Testis (tissue), 5 donors: ENCODE results near the gene LRP1B.

GRCh38 chr2:135938071-135938768, 47.2 kb downstream of the DARS1 start:
- PRO-cap, 3 experiments: no peak in any of the 3 experiments
- RAMPAGE, long total RNA, 2 experiments: no peak in any of the 2 experiments
- RRBS: no CpG with 5 or more reads among the region's 9 CpGs

DNA sequence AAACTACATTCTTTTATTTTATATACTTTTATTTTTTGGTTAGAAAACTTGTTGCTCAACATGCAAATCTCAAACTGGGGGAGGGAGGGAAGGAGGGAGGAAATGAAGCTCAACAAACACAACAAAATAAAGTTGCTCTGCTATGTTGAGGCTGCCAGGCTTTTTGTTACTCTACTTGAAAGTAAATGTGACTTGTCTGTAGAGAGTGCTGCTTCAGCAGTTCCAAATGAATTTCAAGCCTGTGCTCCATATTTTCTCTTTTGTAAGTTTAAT, 24.5 kb downstream of the DARS1 start:
- PRO-cap, 3 experiments: no peak in any of the 3 experiments
- RAMPAGE, long total RNA, 2 experiments: no peak in any of the 2 experiments

GRCh38 chr2:136139512-136140013, 21.6 kb upstream of the CXCR4 start:
- PRO-cap, 3 experiments: no peak in any of the 3 experiments
- RAMPAGE, long total RNA, 2 experiments: no peak in any of the 2 experiments
- RRBS: no CpG with 5 or more reads among the region's 3 CpGs

GRCh38 chr2:136207061-136207703, 89.2 kb upstream of the CXCR4 start:
- PRO-cap, 3 experiments: no peak in any of the 3 experiments
- RAMPAGE, long total RNA, 2 experiments: no peak in any of the 2 experiments
- RRBS: no CpG with 5 or more reads among the region's 6 CpGs

GRCh38 chr2:138274541-138274960, 227.0 kb upstream of the SPOPL start:
- PRO-cap, 3 experiments: no peak in any of the 3 experiments
- RAMPAGE, long total RNA, 2 experiments: no peak in any of the 2 experiments
- RRBS: no CpG with 5 or more reads among the region's 2 CpGs

GRCh38 chr2:138282111-138282527, 219.5 kb upstream of the SPOPL start:
- PRO-cap, 3 experiments: no peak in any of the 3 experiments
- RAMPAGE, long total RNA, 2 experiments: no peak in any of the 2 experiments
- RRBS: no CpG with 5 or more reads among the region's 3 CpGs

DNA sequence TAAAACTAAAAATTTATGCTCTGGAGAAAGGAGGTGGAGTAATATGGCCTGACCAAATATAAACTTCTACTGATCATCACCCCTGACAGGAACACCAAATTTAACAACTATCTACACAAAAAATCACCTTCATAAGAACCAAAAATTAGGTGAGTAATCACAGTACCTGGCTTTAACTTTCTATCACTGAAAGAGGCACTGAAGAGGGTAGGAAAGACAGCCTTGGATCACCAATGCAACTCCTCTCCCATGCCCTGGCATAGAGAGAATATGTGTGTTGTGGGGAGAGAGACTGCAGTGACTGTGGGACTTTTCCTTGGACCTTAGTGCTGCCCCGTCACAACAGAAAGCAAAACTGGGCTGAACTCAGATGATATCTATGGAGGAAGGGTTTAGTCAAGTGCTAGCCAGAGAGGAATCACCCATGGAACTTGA, 106.1 kb upstream of the SPOPL start:
- PRO-cap, 3 experiments: no peak in any of the 3 experiments
- RAMPAGE, long total RNA, 2 experiments: no peak in any of the 2 experiments
- RRBS: no CpG with 5 or more reads among the region's 1 CpG

- PRO-cap, 3 experiments: peak in 3 of 3 experiments; most common plus-strand start chr2:139410957 (in 2)
- RAMPAGE, long total RNA, 2 experiments: start-site peak on the plus strand in 1 of 2 experiments, at chr2:139410929-139410957 at its widest, 153 reads per replicate
- RRBS: 24% methylated on average over 8 of the region's 45 CpGs
Measured at GRCh38 chr2:139410425-139411287, 630.5 kb upstream of the NXPH2 start.

GRCh38 chr2:142130064-142131250, at the start of gene LRP1B:
TSS of gene LRP1B (minus strand) at chr2:142131016.
- PRO-cap, 3 experiments: no peak in any of the 3 experiments
- RAMPAGE, long total RNA, 2 experiments: start-site peak on the minus strand in 2 of 2 experiments, at chr2:142130723-142131534 at its widest, 5 to 7 reads per replicate
- RRBS: under 1% methylated on average over 12 of the region's 83 CpGs

DNA sequence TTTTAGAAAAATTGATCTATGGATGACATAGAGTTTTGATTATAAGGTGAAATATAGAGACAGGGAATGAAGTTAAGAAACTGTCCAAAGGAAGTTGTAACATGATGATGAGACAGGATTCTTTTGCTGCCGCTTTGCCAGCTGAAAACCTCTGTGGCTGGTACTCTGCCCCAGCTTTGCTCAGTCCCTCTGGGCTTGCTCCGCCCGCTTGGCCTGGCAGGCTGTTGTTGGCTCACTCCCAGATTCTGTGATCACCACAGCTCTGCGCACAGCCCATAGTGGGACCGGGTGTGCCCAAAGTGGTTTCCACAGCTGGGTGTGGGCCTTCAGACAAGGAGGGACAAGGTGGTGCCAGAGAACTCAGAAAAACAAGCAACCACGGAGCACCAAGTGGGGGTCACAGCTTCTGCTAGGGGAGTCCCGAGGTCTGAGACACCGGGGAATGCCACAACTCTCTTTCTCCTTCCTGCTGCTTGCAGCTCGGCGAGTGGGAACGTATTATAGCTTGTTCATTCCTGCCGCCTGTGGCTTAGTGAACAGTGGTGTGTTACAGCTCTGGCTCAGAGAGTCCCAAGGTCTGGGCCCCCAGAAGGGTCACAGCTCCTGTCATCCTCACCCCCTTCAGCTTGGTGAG, 9.2 kb upstream of the KYNU start:
- PRO-cap, 3 experiments: no peak in any of the 3 experiments
- RAMPAGE, long total RNA, 2 experiments: no peak in any of the 2 experiments
- RRBS: no CpG with 5 or more reads among the region's 12 CpGs

GRCh38 chr2:143070820-143071200, 58.4 kb upstream of the ARHGAP15 start:
- PRO-cap, 3 experiments: no peak in any of the 3 experiments
- RAMPAGE, long total RNA, 2 experiments: no peak in any of the 2 experiments
- RRBS: no CpG with 5 or more reads among the region's 1 CpG

GRCh38 chr2:143718649-143719215, 589.5 kb downstream of the ARHGAP15 start:
- PRO-cap, 3 experiments: no peak in any of the 3 experiments
- RAMPAGE, long total RNA, 2 experiments: no peak in any of the 2 experiments
- RRBS: no CpG with 5 or more reads among the region's 3 CpGs

- PRO-cap, 3 experiments: no peak in any of the 3 experiments
- RAMPAGE, long total RNA, 2 experiments: no peak in any of the 2 experiments
- RRBS: no CpG with 5 or more reads among the region's 5 CpGs
Measured at GRCh38 chr2:143935433-143935738, 396.9 kb downstream of the GTDC1 start.

DNA sequence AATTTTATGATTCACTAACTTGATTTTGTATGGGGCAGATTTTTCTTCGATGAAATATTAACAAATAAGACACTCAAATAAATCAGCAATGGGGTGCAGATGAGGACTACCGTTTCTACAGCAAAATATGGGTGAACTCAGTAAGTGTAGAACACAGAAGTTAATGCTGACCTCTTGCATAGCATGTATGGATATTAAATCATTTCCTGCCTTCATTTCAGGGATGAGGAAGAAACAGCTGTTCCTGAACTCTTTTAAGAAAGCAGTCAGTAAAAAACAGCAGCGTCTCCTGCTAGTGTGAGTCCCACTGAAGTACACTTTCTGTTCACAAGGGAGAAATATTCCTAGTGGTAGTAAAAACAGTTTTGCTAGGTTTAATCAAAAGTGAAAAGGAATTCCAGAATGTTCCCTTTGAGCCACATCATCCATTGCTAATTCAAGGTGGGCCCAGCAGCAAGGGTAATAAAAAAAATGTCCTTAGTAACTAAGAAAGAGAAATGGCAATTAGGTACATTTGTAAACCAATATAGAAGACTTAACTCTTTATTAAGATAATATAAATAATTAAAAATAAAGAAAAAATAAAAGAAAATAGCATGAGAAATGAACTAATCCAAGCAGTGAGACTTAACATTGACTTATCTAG, 191.3 kb downstream of the GTDC1 start:
- PRO-cap, 3 experiments: no peak in any of the 3 experiments
- RAMPAGE, long total RNA, 2 experiments: no peak in any of the 2 experiments
- RRBS: no CpG with 5 or more reads among the region's 3 CpGs

DNA sequence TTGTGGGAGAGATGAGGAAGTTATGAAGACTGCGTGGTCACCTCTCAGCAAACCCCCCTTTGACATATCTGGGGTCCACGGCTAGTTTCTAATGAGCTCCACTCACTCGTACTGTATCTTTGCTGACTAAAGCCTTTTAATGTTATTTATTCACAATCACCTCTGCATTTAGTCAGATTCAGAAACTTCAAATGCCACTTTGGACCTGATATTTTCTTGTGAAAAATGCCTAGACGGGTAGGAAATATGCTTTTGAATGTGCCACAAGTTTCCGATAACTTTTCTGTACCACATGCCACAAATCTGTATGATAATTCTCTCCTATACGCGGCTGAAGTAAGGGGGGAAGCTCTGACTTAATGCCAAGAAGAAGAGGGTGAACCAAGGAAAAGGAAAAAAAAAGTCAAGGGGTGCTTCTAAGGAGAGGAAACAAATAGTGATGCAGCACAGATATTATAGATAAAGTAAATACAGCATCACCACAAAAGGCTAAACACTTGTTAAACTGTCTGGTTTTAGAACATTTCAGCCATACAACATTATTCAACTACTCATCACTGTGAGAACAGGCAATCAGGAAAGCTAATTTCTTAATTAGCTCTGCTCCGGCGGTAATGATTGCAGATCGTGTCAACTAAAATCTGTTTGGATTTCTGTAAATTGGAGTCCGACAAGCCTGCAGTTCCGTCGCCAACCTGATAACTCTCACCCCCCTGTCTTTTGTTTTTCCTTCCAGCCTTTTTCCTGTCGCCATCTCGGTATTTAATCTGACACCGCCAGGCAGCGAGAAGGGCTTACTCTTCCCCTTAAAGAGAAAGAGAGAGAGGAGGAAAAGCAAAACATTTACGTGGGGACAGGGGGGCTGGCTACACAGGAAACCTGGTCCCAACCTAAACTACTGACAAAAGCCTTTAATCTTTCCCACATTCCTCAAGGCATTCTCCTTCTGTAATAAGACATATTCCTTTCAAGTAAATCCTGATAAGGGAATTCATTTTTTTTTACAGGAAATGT, 67.6 kb downstream of the ZEB2 start:
- PRO-cap, 3 experiments: no peak in any of the 3 experiments
- RAMPAGE, long total RNA, 2 experiments: no peak in any of the 2 experiments
- RRBS: no CpG with 5 or more reads among the region's 18 CpGs

- PRO-cap, 3 experiments: no peak in any of the 3 experiments
- RAMPAGE, long total RNA, 2 experiments: no peak in any of the 2 experiments
- RRBS: no CpG with 5 or more reads among the region's 5 CpGs
Measured at GRCh38 chr2:144484471-144485407, 35.2 kb downstream of the ZEB2 start.

DNA sequence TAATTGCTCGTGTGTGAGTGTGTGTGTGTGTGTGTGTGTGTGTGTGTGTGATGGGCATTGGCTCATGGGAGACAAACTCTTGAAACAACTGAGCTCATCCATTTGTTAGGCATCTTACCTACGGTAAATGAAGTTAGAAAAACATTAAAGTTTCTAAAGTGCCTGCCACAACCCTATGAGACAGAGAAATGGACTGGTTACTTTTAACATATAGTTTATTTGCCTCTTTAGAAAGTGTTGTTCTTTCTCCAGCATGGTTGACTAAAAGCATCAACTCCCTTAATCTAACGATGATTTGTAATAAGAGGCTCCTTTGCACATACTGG, 31.3 kb downstream of the ZEB2 start:
- PRO-cap, 3 experiments: no peak in any of the 3 experiments
- RAMPAGE, long total RNA, 2 experiments: no peak in any of the 2 experiments
- RRBS: no CpG with 5 or more reads among the region's 3 CpGs

- PRO-cap, 3 experiments: peak in 1 of 3 experiments; most common plus-strand start chr2:144505708 (in 1)
- RAMPAGE, long total RNA, 2 experiments: no peak in any of the 2 experiments
- RRBS: no CpG with 5 or more reads among the region's 3 CpGs
Measured at GRCh38 chr2:144505103-144506069, 14.5 kb downstream of the ZEB2 start.

GRCh38 chr2:144513457-144514092, 6.3 kb downstream of the ZEB2 start:
- PRO-cap, 3 experiments: peak in 3 of 3 experiments; most common plus-strand start chr2:144513911 (in 2); most common minus-strand start chr2:144513787 (in 2)
- RAMPAGE, long total RNA, 2 experiments: no peak in any of the 2 experiments
- RRBS: 8% methylated on average over 8 of the region's 18 CpGs

GRCh38 chr2:144514093-144514757, 5.7 kb downstream of the ZEB2 start:
- PRO-cap, 3 experiments: no peak in any of the 3 experiments
- RAMPAGE, long total RNA, 2 experiments: no peak in any of the 2 experiments
- RRBS: no CpG with 5 or more reads among the region's 5 CpGs